ENCODE measurements around a stretch of chr2.

DNA sequence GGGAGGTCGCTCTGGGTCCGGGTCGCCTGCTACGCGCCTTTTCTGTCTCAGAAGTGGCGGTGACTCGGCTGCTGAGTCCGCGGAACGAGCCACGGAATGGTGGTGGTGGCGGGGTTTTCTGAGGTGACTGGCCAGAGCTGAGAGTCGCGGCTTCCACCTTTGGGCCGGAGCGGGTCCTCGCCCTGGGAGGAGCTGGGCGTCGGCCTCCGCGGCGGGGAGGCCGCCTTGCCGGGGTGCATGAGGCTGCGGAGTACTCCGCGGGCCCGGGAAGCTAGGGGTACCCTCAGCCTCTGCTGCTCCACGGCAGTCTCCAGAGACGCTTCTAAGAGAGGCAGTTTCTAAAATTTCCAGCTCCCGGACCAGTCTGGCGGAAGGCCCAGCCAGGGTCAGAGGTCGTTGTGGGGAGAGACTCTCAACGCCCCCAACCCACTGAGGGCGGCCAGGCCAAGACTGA lies 2.9 kb downstream of the HOXD3 start:
- RRBS, result 47% methylated on average over 17 of the region's 35 CpGs

- RRBS, result no CpG with 5 or more reads among the region's 1 CpG
Observed at GRCh38 chr2:176826358-176826556, 386.3 kb upstream of the HNRNPA3 start.

- RRBS, result no CpG with 5 or more reads among the region's 2 CpGs
Observed at GRCh38 chr2:177222394-177222558, 9.7 kb downstream of the HNRNPA3 start.

- RRBS, result no CpG with 5 or more reads among the region's 4 CpGs
Observed at GRCh38 chr2:177295961-177296321, 31.4 kb upstream of the NFE2L2 start.

GRCh38 chr2:177314754-177315247 lies 50.3 kb upstream of the NFE2L2 start:
- RRBS, result no CpG with 5 or more reads among the region's 1 CpG

DNA sequence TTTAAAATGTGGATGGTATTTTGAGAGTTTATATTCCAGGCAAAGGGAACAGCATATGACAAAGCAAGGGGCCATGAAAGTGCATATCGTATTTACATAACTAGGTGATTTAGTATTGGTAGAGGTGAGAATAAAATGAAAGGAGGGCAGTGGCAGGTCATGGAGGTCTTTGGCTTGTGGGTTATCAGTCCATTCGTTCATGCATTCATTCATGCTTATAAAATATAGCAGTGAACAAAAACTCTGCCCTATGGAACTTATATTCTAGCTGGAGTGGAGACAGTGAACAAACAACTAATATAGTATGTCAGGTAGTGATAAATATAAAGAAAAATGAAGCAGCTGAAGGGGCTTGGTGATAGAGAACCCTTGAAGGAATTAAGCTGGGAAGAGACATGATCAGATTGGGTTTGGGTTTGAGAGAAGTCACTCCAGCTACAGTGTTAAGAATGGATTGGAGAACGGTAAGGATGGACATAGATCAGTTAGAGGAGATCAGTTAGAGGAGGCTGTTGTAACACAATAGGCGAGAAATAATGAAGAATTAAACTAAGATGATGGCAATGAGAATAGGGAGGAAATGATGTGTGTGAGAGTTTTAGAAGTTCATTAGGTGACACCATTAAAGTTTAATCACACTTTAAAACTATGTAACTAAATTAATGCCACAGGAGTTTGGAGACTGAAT lies 3.7 kb downstream of the AGPS start:
- RRBS, result no CpG with 5 or more reads among the region's 4 CpGs

GRCh38 chr2:177873727-177874297 lies 198.8 kb downstream of the PDE11A start:
- RRBS, result no CpG with 5 or more reads among the region's 1 CpG

GRCh38 chr2:178277524-178278344 lies 83.4 kb downstream of the OSBPL6 start:
- RRBS, result no CpG with 5 or more reads among the region's 8 CpGs

GRCh38 chr2:178281753-178282523 lies 87.6 kb downstream of the OSBPL6 start:
- RRBS, result no CpG with 5 or more reads among the region's 10 CpGs

GRCh38 chr2:178304203-178304652 lies 109.9 kb downstream of the OSBPL6 start:
- RRBS, result no CpG with 5 or more reads among the region's 3 CpGs

GRCh38 chr2:178563961-178564536 lies 83.8 kb downstream of the PLEKHA3 start:
- RRBS, result no CpG with 5 or more reads among the region's 7 CpGs

DNA sequence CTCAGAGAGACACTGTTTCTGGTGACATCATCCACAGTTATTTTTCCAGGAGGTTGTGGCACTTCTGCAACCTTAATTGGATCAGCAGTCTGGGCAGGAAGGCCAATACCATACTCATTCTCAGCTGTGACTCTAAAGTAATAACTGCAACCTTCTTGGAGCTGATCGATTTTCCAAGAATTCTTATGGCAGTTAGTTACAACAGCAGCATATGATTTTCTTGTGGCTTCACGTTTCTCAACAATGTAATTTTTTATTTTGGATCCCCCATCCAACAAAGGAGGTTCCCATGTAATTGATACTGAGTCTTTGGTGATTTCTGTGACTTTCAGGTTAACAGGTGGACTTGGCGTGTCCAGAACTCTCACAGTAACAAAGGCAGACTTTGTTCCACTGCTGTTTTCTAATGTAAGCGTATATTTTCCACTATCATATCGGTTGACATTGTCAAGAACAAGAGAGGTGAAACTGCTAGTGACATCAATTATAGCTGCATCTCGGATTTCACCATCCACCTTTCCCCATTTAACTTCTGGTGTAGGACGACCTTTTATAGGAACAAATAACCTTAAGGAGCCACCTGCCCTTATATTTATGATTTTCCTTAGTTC lies 88.8 kb downstream of the PLEKHA3 start:
- RRBS, result no CpG with 5 or more reads among the region's 7 CpGs

- RRBS, result no CpG with 5 or more reads among the region's 11 CpGs
Observed at GRCh38 chr2:178570376-178570979, 90.2 kb downstream of the PLEKHA3 start.

GRCh38 chr2:178719703-178720241 lies 87.5 kb downstream of the TTN start:
- RRBS, result no CpG with 5 or more reads among the region's 3 CpGs

DNA sequence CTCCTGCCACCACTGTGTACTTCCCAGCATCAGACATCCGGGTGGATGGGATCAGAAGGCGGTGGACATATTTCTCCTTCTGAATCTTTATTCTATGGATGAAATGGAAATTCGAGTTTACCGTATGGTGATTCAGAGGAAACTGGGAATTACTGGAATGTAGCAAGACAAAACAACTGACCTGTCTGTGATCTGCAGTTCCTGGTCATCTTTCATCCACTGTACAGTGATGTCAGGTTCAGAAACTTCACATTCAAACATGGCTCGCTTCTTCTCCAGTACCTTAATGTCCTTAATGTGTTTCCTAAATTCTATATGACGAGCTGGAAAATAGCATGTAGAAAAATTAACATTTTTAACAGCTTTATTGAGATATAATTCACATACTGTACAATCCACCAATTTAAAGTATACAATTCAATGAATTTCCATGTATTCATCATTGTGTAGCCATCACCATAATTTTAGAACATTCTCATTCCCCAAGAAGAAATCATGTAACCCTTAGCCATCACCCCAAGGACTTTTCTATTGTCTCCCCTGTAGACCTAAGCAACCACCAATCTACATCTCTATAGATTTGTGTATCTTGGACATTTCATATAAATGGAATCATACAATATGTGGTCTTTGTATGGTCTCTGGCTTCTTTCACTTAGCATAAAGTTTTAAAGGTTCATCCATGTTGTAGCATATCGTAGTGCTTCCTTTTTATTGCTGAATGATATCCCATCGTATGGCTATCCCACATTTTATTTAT lies 39.2 kb downstream of the TTN start:
- RRBS, result no CpG with 5 or more reads among the region's 8 CpGs

- RRBS, result no CpG with 5 or more reads among the region's 2 CpGs
Observed at GRCh38 chr2:178804082-178804324, 3.2 kb downstream of the TTN start.

DNA sequence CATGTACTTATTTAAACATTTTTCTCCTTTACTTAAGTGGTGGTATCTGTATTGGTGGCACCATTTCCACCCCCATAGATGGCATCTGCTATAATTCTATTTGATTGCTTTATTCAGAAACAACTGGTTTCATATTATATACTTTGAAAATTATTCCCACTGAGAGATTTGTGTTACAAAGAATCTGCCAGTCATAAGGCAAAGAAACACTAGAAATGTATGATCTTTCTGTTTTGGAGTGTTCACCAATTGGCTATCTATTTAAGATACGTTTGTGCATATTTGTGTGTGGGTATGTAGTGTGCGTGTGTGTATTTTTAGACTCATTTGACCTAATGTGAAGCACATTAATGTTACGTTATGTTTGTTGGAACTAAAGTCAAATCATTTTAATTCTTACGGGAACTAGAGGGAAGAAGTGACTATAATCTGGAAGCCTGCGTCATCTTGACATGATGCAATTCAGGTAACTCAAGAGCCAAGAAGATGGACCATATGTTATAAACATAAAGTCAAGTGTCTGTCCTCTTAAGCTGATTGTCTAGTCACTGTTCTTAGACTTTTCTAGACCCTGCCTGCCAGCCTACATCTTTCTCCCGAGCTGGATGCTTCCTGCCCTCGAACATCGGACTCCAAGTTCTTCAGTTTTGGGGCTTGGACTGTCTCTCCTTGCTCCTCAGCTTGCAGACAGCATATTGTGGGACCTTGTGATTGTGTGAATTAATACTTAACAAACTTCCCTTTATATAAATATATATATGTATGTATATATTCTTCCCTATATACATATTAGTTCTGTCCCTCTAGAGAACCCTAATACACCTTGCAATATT lies 1.6 kb upstream of the TTN start:
- RRBS, result no CpG with 5 or more reads among the region's 8 CpGs

- RRBS, result no CpG with 5 or more reads among the region's 2 CpGs
Observed at GRCh38 chr2:179127152-179127489, 77.2 kb upstream of the CCDC141 start.

DNA sequence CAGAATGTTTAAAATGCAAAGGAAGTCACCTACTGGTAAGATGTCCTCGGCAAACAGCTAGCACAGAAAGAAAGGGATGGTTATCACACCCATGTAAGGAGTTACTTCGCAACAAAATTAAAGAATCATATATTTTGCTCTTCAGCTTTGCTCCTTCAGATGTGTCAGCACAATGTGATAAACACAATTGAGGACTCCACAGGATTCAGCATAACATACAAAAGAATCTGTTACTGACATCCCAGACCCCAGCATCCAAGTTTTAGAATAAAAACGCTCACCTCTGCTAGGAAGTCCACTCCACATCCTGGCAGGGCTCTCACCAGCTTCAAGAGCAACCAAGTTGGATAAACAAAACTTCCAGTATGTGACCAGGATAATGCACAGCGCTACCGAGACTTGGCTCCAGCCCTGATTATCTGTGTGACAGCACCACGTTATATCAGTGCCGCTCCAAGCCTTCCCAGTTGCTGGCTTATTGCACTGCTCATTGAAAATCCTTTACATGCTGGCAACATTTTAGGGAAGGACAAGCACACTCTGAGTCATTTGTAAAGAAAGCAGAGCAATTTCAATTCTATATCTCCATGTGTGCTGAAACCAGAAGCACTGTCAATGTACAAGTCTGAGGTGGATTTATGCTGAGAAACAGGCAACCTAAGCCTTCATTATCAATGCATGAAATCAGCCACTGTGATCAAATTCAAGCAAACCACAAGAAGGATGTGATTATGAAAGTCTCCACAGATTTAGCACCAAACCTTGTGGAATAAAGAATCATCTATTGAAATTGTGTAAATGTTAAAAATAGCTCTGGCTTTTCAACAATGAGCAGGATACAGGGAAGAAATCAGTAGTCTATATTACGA lies 115.7 kb downstream of the ZNF385B start:
- RRBS, result no CpG with 5 or more reads among the region's 8 CpGs

Measured in HGPS cell (cell line).